Parietal lobe (tissue), 2 donors: Measurements from ENCODE around the genes LHX5 and TBX3.

DNA sequence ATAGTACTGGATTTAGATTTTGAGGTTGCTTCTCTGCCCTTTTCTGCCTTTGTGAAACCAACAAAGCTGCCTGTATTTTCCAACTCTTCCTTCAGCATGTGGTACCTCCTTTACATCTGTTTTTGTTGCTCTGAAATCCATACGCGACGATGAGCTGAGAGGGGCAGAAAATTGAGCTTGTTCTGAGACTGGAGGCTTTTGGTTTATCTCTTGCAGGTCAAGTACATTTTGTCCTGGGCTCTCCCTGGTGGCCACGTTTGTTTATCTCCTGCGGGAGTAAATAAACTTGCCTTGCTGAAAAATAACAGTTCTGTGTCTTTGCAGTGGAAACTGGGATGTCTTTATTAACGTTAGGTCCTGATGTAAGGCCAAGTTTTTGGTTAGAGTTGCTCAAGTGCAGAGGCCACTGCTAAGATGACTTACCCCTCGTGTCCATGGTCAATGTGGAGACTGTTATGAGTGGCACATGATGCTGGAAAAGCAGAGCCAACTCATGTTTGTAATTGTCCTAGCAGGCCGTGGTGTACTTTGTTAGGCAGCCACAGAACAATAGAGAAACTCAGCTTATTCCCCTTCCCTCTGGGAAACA is 3.7 kb downstream of the PTPN11 start:
- RAMPAGE, long total RNA = no peak

DNA sequence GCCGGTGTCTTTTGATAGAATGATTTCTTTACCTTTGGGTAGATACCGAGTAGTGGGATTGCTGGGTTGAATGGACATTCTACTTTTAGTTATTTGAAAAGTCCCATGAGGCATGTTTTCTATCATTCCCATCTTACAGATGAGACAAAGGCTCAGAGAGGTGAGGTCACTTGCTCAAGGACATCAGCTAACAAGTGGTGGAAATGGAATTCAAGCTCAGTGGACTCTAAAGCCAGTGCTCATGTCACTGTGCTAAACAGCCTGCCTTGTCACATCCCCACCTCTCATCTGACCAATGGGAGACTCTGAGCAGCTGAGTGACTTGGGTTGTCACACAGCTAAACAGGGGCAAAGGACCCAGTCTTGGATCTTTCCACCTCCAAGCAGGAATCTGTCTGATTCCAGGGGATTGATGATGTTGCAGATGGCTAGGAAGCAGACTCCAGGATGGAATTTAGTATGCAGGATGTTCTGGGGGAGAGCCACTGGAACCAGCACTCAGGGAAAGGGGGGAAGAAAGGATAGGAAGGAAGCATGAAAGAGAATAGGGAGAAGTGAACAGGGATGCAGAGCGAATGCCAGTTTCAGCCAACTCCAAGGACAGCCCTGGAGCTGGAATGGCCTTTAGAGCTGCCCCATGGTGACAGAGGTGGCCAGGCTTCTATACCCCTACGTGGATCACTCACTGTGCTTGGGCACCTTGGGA is 11.8 kb downstream of the OAS1 start:
- RAMPAGE, long total RNA = no peak

- RAMPAGE, long total RNA = no peak
Observed at GRCh38 chr12:113158633-113159377, 9.3 kb downstream of the CFAP73 start.

DNA sequence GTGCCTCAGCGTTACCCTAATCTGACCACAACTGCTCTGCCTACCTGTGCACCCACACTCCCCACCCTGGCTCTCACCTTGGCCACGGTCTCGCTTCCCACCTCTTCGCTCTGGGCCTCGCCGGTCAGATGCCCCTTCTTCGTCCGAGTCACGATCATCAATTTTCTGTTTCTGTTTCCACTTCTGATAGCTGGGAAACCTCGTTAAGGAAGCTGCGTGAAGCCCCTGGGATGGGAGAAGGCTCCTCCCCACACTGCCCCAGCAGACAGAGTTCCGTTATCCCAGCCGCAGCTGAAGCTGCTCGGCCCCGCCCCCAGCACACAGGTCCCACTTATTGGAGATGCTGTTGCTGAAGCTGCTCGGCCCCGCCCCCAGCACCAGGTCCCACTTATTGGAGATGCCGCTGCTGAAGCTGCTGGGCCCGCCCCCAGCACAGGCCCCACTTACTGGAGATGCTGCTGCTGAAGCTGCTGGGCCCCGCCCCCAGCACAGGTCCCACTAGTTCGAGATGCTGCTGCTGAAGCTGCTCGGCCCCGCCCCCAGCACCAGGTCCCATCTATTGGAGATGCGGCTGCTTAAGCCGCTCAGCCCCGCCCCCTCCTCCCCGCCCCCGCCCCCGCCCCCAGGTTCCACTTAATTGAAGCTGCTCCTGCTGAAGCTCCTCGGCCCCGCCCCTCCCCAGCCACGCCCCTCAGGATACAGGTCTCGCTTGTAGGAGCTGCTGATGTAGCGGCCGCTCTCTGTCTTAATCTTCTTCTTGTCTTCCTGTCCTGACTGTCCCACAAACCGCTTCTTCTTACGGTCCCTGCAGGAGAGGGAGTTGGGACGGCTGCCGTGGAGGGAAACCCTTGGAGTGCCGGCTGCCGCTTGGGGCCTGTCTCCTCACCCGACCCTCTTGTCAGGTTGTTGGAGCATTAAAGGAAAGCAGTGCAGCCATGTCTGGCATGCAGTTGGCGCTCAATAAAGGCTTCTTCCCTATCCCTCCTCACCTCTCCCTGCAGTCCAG is 12.0 kb downstream of the CFAP73 start:
- RAMPAGE, long total RNA = no peak

GRCh38 chr12:113232287-113232849 is 11.1 kb downstream of the TPCN1 start:
- RAMPAGE, long total RNA = no peak

GRCh38 chr12:113413424-113413973 is 8.7 kb upstream of the SDSL start:
- RAMPAGE, long total RNA = no peak

DNA sequence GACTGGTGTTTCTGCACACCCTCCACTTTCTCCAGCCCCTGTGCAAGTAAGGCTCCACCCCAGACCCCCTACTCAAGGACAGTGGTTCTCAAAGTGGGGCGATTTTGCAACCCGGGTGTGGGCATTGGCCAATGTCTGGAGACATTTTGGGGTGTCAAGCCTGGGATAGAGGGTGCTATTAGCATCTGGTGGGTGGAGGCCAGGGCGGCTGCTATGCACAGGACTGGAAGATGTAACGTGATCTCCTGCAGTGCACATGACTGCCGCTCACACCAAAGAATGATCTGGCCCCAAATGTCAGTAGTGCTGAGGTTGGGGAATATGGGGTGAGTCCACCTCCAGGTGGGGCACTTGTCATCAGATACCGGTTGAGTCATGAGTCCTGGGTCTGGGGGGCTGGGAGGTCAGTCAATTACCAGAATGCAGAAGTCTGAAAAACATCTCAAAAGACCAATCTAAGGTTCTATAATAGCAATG is 6.2 kb upstream of the SDSL start:
- RAMPAGE, long total RNA = no peak

- RAMPAGE, long total RNA = no peak
Observed at GRCh38 chr12:113471656-113472241, at the start of gene LHX5. TSS of gene LHX5 (minus strand) at chr12:113471871.

- RAMPAGE, long total RNA = no peak
Observed at GRCh38 chr12:113860913-113861367, 105.2 kb downstream of the RBM19 start.

DNA sequence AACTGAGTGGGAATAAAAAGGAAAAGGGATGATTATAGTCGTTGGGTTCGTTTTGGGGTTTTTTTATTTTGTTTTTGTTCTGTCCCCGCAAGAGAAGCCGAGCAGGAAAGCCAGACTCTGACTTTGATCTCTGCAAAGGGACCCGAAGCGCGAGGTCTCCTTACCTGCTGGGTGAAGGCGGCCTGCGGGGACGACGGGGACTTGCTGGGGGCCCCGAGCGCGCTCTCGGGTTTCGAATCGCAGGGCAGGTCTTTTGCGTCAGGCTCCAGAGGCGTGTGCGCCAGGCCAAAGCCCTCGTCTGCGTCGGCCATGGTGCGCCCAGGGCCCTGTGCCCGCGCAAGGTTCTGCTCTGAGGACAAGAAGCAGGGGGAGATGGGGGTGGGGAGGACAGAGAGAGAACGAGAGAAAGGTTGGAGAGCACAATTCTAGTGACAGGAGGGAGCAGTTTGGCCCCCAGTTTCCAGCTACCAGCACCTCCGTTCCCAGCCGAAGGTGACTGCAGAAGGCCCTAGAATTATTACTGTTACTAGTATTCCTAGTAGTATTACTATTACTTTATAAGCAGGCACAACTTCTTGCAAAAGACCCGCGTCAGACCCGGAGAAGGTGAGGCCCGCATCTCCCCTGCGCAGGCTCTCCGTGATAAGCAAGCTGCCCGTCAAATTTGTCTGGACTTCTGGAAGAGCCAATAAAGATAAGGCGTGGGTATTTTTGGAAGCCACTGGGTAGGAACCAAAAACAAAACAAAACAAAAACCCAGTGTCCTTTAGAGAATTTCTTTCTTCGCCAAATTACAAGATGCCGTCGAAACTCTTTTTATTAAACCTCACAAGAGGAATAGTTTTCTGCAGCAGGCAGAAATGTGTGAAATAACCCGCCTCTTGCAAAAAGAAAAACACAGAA is 2.1 kb downstream of the TBX5 start:
- RAMPAGE, long total RNA = no peak

DNA sequence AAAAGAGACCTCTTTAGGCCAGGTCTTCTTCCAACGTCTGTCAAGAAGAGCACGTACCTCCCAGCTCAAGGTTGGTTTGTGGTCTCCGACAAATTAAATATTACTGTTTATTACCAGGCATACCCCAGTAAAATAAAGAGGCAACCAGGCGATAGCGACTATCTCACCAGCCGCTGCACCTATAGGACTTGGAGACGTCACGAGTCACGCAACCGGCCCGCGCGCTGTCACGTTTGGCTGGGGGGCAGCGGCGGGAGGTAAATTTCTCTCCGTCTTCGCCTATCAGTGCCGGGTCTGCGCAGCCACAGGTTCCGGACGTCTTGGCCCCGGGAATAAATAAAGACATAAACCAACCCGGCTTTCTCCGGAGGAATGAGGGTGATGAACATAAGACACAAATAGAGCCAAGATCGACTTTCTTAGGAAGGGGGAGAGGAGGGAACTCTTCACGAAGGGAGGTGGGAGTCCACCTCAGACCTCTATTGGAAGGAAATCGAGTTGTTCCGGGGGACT is 2.0 kb upstream of the TBX5 start:
- RAMPAGE, long total RNA = no peak

- RAMPAGE, long total RNA = no peak
Observed at GRCh38 chr12:114412748-114413303, 6.9 kb upstream of the TBX5 start.

GRCh38 chr12:114655773-114656610 is 28.0 kb downstream of the TBX3 start:
- RAMPAGE, long total RNA = no peak

GRCh38 chr12:114674695-114675253 is 9.2 kb downstream of the TBX3 start:
- RAMPAGE, long total RNA = no peak

GRCh38 chr12:114683801-114684229 is at the start of gene TBX3:
TSS of gene TBX3 (minus strand) at chr12:114684175.
- RAMPAGE, long total RNA = no peak

DNA sequence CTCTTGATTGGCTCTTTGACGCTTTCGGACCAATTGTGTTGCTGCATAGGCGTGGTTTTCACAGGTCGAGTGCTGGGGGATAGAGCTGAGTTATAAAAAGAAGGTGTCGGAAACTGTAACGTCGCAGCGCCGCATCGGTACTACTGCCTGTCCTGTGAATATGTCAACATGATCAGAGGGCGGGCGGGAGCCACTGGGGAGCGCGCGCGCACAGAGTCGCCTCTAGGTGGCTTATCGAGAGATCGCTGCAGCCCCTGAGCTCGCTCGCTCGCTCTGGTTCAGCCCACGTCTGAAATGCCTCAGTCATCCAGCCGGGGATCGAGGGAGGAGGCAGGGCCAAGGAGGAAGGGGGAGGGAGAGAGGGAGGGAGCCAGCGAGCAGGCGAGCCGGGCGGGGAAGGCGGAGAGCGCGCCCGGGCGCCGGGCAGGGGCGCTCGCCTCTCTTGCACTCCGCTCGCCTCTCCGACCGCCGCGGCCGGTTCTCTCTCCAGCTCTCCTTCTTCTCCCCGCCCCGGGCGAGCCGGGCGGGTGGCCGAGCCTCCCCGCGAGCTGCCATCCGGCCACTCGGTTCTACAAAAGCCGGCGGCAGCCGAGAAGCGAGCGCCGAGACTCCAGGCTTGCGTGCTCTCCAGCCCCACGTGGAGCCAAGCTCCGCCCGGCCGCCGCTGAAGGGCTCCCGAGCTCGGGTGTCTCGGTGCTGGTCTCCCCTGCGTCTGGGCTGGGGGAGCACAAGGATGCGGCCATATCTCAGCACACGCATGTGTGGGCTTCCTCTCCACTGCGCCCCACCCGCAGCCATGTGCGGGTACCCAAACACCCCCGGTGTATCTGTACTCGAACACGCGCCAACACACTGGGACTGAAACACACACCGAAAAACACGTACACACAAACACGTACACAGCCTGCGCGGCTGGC is 513 bp upstream of the TBX3 start:
- RAMPAGE, long total RNA = no peak

GRCh38 chr12:114691815-114692156 is 7.8 kb upstream of the TBX3 start:
- RAMPAGE, long total RNA = no peak

DNA sequence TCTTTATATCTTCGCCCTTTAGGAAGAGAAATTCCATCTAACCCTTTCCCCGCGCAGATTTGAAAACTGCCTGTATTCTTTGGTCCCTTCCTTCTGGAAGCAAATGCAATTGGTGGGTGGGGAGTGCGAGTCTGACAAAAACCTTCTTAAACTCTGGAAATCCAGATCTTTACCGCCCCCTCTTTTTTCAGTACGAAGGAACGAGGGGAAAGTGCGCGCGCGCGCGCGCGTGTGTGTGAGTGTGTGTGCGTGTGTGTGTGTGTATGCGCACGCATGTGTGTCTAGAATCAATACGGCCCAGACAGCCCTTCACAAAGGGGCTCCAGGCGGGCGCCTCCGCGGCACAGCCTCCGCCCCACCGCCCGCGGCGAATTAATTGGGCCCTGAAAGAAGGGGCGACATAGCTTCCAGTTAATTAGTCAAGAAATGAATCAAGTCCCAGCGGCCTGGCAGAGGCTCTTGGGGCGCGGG is 14.0 kb upstream of the TBX3 start:
- RAMPAGE, long total RNA = no peak

GRCh38 chr12:115398120-115399070 is 714.4 kb upstream of the TBX3 start:
- RAMPAGE, long total RNA = no peak

- RAMPAGE, long total RNA = no peak
Observed at GRCh38 chr12:115570616-115570952, 706.9 kb downstream of the MED13L start.